ENCODE results near the genes ABCF3, CAMK2N2 and MAGEF1.

- PRO-cap, 2 experiments, result no peak in any of the 2 experiments
Observed at GRCh38 chr3:182705059-182705399, 88.3 kb upstream of the ATP11B start.

GRCh38 chr3:182717122-182717680 lies 76.1 kb upstream of the ATP11B start:
- PRO-cap, 2 experiments, result no peak in any of the 2 experiments

DNA sequence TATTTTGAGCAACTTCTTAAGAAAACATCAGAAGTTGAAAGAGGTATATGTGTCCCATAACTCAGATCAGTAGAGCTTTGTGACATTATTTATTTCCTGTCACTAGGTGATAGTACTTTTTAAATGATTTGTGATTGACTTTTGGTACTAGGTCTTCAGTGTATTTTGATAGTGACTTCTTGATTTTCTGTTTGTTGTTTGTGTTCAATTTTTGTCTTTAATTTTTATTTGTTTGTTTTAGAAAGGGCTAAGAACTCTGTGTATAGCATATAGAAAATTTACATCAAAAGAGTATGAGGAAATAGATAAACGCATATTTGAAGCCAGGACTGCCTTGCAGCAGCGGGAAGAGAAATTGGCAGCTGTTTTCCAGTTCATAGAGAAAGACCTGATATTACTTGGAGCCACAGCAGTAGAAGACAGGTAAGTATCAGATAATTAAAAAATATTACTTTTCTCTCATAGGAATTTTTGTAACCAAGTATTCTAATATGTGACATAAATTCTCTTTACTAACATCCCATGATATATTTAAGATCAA lies 78.9 kb downstream of the ATP11B start:
- PRO-cap, 2 experiments, result no peak in any of the 2 experiments

DNA sequence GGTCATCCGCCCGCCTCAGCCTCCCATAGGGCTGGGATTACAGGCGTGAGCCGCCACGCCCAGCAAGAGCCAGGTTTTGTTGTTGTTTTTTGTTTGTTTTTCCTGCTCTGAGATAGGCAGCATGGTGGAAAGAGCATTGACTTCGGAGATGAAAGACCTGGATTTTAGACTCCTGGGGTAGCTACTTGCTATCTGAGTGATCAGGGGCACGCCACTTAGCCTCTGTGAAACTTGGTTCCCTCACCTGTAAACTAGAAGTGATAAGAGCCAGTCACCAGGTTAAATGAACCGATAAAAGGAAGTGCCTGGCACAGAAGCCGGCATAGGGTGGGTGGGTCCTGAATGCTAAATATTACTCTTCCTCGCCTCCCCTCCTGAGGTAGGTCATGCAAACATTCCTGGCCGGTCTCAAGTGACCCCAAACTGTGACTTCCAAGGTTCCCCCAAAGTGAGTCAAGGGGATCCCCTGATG lies 63.0 kb upstream of the MCF2L2 start:
- PRO-cap, 2 experiments, result no peak in any of the 2 experiments

DNA sequence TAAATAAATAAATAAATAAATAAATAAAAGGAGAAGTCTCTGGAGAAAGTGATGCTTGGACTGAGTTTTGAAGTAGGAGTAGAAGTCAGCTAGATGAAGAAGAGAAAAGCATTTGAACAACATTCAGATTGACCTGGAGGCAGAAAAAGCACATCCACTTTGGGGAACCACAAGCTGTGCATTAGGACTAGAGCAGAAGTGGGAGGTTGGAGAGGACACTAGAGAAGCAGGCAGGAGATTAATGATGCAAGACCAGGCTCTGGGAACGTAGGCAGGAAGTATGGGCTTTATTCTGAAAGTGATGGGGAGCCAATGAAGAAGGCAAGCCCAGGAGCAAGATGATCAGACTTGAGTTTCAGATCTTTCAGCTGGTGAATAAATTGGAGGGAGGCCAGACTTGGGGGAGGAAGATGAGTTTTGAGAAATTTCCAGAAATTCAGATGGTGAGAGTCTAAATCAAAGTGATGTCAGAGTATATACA lies 48.6 kb downstream of the KLHL6 start:
- PRO-cap, 2 experiments, result no peak in any of the 2 experiments

- PRO-cap, 2 experiments, result no peak in any of the 2 experiments
Observed at GRCh38 chr3:183525600-183526051, 29.9 kb downstream of the KLHL6 start.

- PRO-cap, 2 experiments, result no peak in any of the 2 experiments
Observed at GRCh38 chr3:183536211-183536894, 19.2 kb downstream of the KLHL6 start.

- PRO-cap, 2 experiments, result no peak in any of the 2 experiments
Observed at GRCh38 chr3:183656494-183657310, 21.3 kb downstream of the KLHL24 start.

- PRO-cap, 2 experiments, result no peak in any of the 2 experiments
Observed at GRCh38 chr3:183803917-183804493, 21.4 kb downstream of the MAP6D1 start.

GRCh38 chr3:183810731-183811398 lies 14.5 kb downstream of the MAP6D1 start:
- PRO-cap, 2 experiments, result no peak in any of the 2 experiments

- PRO-cap, 2 experiments, result no peak in any of the 2 experiments
Observed at GRCh38 chr3:184156558-184156901, 1.4 kb downstream of the DVL3 start.

DNA sequence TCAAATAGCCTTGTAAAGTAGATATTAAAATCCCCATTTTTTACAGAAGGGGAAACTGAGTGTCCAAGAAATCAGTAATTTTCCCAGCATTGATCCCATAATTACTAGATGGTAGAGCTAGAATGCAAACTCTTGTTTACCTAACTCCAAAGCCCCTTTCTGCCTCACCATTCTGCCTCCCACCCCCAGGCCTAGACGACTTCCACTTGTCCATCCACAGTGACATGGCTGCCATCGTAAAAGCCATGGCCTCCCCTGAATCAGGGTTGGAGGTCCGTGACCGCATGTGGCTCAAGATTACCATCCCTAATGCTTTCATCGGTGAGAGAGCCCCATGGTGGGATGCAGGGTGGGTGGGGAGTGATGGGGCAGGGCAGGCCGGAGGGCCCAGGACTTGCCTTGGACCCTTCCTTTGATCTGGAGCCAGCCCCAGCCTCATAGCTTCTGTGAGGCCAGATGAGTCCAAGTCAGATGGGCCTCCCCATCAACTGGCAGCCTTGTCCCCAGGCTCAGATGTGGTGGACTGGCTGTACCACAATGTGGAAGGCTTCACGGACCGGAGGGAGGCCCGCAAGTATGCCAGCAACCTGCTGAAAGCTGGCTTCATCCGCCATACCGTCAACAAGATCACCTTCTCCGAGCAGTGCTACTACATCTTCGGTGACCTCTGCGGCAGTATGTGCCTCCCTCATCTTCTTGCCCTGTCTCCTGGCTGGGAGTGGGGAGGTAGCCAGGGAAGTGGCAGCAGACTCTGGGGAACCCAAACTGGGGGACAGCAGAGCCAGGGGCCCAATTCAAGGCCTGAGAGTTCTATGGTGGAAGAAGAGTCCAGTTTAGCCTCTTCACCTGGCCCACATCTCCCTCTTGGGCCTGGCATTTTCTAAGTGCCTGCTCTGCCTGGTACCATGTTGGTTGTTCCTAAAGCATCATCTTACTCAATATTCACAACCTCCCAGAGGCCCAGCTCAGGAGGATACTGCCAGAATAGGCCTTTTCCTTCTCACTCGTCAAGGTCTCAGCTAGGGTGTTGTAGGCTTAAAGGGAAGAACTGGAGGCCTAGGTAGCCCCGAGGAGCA lies 6.9 kb upstream of the AP2M1 start:
- PRO-cap, 2 experiments, result no peak in any of the 2 experiments

DNA sequence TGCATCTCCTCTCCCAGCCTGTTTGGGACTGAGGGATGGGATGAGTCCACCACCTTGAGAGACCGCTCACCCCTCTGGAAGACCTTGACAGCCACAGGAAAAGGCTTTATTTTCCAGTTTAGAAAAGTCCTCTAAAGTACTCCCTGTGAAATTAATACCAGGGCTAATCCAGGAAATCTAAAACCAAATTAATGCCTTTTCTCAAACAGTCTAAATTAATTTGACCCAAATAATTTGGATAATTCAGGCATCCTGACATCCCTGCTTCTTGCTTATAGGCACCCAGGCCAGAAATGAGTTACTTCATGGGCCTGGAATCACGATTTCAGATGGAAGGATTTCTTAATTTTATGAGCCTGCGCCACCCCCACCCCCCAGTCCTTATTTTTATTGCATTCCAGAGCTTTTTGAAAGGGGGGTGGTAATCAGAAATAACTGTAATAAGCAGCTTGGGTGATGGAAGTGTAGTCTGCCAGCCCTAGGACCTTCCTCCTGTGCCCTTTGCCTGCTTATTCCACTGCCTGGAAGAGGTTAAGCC lies 1.2 kb downstream of the AP2M1 start:
- PRO-cap, 2 experiments, result no peak in any of the 2 experiments

DNA sequence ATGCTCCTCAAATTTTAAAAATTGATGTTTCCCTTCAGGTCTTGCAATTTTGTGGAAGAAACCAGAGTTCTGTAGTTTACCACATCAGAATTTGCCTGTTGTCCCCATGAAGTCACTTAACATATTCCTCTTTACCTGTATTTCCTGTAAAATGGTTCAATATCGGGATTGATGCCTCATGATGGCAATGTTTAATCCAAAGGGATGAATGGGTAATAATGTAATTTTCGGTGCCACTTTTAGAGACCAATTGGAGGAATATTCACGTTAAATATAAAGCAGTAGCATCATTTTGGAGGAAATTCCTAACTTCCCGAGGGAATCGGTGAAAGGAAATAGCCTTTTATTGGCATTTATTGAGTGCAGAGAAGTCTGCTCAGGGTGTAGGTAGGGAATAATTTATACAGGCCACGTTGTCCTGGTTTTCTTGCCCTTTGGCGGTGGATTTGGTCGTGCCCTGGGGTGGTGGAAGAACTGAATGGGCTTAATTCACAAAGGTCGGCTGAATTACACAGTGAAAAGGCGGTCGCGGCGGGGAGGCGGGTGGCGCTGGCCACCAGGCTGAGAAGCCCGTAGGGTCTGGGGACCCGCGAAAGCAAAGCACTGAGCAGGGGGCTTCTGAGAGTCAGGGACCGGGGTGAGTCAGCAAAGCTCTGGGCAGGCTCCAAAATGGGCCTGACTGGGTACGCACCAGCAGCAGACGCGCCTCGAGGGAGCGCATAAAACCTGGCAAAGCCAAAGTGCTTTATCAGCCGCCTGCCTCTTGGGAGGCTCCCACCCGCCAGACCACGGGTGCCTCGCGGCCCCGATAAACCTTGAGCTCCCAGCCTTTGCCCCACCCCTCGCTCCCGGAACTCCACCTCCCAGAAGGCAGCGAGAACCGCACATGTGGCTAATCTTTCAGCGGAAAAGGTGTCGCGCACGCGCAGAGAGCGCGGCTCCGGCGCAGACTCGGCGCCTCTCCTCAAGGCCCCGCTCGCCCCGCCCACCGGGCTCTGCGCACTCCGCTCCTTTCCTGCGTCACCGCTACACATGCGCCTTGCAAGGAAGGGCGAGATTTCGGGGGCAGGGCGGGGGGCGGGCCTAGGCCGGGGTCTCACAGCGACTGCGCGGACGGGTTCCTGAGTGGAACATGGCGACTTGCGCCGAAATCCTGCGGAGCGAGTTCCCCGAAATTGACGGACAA lies at the start of gene ABCF3:
Gene ABCF3, plus strand, starts transcription at position 1,124 of the 1,186 bp plus-strand sequence.
- PRO-cap, 2 experiments, result peak in 2 of 2 experiments; most common plus-strand start position 1,124 of the sequence (in 2); most common minus-strand start position 810 of the sequence (in 2)

- PRO-cap, 2 experiments, result no peak in any of the 2 experiments
Observed at GRCh38 chr3:184261240-184262307, at the start of gene CAMK2N2. Gene CAMK2N2, minus strand, starts transcription at chr3:184261553.

DNA sequence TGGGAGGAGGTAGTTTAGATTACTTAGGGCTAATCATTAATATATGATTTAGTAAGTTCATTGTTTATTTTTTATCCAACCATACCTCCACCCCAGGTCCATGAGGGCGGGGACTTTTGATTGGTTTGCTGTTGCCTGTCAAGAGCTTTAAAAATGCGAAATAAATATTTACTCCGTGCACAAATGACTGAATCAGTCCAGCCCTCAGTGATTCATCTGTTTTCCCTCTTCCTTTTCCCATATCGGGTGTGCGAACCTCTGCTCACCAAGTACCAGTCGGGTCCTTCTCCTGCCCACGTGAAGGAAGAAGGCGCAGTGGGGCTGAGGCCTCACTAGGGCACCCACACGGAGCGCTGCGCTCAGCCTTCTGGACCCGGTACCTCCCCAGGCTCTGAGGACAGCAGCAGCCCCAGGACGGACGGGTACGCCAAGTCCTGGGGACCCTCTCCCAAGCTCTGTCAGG lies 70.6 kb upstream of the EPHB3 start:
- PRO-cap, 2 experiments, result no peak in any of the 2 experiments

- PRO-cap, 2 experiments, result peak in 1 of 2 experiments; most common plus-strand start chr3:184559586 (in 1); most common minus-strand start chr3:184559462 (in 1)
Observed at GRCh38 chr3:184558767-184559739, 2.5 kb upstream of the EPHB3 start.

DNA sequence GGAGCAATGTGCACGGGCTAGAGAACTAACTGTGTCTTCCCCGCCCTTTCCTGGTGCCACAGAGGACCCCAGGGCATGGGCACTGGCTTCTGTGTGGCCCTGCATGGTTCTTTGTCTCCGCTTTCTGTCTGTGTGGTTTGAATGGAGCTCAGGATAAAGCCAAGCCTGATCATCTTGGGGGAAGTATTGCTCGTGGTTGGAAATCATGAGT lies 55.5 kb downstream of the MAGEF1 start:
- PRO-cap, 2 experiments, result no peak in any of the 2 experiments

DNA sequence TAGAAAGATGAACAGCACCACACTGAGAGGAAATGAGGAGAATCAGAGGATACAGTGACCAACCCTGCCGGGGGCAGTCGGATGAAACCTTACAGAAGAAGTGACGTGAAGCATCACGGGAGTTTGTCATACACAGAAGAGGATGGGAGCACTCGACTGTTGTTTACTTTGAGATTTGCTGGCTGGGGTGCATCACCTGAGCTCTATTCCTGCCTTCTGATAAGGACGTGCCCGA lies 45.4 kb downstream of the MAGEF1 start:
- PRO-cap, 2 experiments, result no peak in any of the 2 experiments

DNA sequence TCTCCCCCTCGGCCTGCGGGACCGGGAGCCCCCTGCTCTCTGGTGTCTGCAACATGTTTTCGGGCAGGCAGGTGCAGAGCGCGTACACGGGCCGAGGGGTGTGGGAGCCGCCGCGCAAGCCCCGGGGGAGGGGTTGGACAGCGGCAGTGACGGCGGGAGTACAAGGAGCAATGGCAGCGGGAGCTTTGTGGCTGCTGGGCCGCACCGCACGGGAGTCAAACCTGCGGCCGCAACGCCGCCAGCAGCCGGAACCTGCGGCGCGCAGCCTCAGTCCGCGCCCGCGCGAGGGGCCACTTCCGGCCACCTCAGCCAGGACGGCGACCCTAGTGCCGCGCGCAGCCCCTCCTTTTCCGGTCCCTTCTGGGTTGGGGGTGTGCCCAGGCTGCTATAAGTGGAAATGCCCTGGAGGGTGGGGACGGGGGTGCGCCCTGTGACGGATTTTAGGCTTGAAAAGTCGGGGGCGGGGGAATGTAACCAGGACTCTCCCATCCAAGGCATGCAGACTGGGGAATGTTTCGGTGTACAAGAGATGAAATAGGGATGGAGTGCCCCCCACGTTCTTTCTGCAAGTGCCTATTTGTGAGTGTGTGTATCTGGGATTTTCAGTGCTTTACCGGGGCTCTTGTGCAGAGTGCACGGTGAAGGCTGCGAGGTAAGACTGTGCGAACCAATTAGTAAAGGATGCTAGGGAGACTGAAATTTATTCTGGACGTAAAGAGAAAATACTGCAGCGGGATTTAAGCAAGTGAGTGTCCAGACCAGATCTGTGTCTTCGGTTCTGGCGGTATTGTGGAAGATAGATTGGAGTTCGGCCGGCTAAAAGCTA lies at the start of gene MAGEF1:
Gene MAGEF1, minus strand, starts transcription at position 298 of the 826 bp plus-strand sequence.
- PRO-cap, 2 experiments, result peak in 2 of 2 experiments; most common plus-strand start position 353 of the sequence (in 2); most common minus-strand start position 362 of the sequence (in 2)